Neural progenitor cell (in vitro differentiated cells): ENCODE measurements around the gene OR2AE1.

DNA sequence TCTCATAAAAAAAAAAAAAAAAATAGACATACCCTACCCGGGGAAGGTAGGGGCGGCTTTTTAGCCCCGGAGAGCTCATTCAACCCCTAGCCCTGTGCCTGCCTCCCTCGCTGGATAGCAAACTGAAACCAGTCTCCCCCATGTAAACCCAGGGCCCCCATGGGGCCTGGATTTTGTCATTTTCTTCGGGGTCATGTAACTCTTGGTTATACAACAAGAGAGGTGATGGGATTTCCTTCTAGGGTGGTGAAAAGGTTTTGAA is 18.8 kb upstream of the BAIAP2L1 start:
- RAMPAGE, long total RNA, result no peak

- RAMPAGE, long total RNA, result no peak
Measured at GRCh38 chr7:98816116-98816775, 53.6 kb downstream of the TMEM130 start.

DNA sequence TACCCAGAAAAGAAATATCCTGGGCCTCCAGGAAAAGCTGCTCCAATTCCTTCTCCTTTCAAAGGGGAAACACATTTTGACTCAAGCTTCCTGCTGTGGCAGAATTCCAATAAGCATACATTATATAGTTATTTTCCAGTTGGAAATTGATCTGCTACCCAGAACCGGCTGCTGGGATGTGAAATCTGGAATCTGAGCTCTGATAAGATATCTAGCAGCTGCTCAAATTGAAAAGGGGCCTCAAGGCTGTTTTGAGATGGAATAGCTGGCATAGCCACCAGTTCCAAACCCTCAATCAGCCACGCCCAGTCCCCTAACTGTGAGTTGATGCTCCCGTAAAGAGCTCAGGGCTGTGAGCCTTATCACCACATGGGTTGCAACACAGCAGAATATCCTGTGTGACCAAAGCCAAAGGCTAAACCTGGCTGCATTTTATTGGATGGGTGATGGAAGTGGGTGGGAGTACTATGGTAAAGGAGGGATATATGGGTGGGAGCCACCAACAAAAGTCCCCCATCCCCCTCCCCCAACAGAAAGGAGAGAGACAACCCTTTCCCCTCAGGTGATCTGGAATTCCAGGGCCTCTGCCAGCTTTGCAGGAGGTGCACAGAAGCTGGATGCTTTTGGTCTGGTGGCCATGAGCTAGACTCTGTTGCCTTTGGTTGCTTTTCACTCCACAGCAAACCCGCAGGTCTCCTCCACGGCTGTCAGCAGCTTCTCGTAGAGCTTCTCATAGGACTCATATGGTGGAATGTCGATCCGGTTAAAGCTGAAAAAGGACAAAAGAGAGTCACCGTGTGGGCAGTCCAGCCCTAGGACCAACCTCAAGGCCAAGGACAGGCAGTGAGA is 113.8 kb downstream of the SMURF1 start:
- RAMPAGE, long total RNA, result no peak

DNA sequence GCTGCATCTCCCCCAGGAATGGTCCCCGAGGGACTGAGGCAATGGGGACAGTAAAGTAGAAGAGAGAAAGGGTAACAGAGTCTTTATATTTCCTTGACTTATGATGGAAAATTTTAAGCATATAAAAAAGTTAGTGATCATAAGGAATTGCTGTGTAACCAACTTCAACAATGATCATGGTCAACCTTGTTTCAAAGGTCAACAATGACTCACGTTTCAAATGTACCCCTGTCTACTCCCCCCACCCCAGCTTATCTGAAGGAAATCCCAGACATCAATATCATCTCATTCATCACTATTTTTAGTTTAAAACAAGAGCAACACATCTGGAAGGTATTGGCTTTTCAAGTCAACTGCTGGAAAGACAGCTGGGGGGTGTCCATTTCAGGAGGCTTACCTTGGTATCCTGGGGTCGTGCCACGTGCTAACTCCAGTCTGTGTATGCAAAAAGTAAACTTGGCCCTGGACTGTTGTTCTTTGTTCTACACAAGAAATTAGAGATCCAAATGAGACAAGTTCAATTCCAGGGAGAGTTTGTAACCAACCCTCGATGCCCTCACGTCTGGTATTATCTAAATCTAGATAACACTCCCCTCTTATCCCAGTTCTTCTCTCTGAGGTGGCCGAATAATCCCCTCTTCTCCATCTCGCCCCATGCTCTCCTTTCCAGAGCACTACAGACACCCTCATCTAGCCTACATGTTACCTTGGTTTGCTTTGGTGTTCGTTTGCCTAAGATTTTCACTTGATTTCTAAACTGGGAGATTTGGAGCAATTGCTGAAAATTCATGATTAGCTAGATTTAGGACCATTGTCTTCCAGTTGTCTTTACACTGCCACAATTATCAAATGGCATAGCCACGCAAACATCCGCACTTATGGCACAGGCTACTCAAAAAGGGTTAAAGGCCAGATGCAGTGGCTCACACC is 92.7 kb downstream of the SMURF1 start:
- RAMPAGE, long total RNA, result no peak

- RAMPAGE, long total RNA, result no peak
Measured at GRCh38 chr7:99103731-99104327, 40.1 kb downstream of the SMURF1 start.

GRCh38 chr7:99121495-99121985 is 22.4 kb downstream of the SMURF1 start:
- RAMPAGE, long total RNA, result no peak

- RAMPAGE, long total RNA, result no peak
Measured at GRCh38 chr7:99126642-99127351, 17.1 kb downstream of the SMURF1 start.

DNA sequence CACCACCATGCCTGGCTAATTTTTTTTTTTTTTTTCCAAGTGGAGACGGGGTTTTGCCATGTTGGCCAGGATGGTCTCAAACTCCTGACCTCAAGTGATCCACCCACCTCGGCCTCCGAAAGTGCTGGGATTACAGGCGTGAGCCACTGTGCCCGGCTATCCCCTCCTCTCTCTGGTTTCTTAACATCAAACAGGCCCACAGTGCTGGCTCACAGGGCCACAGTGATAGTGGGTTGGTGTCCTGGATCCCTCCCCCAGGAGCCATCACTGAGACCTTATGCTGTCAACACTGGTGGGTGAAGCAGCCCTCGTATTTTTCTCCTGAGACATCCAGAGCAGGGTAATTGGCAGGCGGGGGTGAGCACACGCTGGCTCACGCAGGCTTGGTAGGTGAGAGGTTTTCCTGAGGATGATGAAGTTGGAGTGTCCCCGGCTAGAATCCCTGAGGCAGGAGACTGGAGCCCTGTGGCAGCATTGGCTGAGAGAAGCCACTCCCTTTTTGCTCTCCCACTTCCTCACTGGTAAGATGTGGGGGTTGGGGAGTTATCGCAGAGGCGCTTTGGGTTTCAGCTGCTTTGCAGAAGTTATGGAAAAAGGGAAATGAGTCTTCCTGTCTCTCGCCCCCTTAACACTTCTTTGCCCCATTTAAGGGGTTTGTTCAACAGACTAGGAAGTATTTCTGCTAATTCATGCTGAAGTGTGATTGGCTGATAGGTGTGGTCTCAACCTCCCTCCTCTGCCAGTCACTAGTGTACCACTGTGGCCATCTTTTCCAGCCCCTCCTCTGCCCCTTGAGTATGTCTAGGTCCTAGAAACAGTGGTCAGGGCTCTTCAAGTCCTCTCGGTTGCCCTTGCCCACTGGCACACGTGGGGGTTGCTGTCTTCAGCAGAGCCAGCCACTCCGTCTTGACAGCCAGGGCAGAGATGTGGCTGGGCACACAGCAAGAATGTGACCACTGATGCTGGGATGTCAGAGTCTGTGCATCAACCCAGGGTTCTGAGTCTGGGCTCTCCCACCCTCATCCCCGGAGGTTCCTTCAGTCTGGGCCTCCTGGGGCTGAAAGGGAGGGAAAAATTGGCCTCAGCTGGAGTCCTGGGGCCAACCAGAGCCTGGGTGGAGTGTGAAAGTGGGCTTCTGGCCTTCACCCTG is 5.6 kb downstream of the ARPC1B start:
- RAMPAGE, long total RNA, result no peak

- RAMPAGE, long total RNA, result no peak
Measured at GRCh38 chr7:99394166-99394815, 14.1 kb downstream of the PDAP1 start.

DNA sequence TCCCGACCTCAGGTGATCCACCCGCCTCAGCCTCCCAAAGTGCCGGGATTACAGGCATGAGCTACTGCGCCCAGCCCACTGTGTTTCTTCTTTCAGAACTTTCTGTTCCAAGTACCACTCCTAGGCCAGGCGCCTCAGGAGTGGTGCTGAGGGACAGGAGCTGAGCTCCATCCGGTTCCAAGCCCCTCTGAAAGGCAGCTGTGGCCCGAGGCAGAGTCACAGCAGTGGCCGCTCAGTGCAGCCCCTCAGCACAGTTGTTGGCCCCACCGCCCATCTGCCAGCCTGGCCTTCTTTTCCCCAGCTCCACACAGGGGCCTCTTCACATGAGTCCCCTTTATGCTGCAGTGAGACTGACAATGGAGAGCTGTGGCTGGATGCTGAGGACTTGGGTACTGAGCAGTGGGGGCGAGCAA is 9.4 kb downstream of the BUD31 start:
- RAMPAGE, long total RNA, result no peak

GRCh38 chr7:99473151-99473782 is 577 bp downstream of the ZNF789 start:
- RAMPAGE, long total RNA, result no peak

GRCh38 chr7:99653567-99654217 is 26.1 kb downstream of the CYP3A5 start:
- RAMPAGE, long total RNA, result no peak

- RAMPAGE, long total RNA, result no peak
Measured at GRCh38 chr7:99658419-99659324, 21.1 kb downstream of the CYP3A5 start.

GRCh38 chr7:99772405-99773163 is 11.4 kb downstream of the CYP3A4 start:
- RAMPAGE, long total RNA, result no peak

DNA sequence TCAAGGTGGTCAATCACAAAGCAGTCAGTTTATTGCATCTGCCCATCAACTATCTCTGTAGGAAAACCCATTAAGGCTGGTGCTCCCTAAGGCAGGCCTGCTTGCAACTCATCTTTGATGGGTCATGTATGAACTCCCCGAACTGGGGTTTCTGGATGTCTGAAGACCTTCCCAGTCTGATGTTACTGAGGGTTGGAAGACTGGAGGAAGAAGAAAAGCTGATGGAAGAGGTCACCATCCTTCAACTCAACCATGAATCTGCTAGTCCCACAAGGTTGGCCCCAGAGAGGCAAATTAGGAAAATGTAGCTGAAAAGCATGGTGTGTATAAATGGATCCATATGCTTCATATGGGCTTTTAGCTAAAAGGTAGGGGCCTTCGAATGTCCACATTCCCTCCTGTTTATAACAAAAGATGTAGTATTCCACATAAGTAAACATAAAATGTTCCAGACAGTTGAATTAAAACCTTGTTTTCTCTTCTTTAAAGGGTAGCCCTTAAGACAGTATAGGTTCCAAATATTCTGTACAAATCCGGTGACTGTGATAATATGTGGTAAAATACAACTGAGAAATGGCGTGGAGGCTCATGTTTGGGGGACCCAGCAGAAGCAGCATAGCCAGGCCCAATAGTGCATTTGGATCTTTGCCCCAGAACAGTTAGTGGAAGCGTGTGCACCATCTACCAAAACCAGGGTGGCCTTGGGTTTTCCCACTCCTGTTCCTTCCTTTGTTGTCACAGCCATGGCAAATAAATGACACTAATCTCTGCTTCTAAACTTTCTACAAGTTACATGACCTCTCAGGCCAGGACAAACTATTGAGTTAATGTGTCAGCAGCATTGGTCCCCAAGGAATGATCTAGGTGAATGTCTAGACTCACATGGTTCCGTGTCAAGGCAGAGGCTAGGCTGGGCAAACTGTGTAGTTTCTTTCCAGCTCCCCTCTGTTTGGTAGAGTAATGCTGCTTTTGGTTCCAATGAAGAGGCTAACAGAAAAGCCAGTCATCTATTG is 2.3 kb downstream of the CYP3A4 start:
- RAMPAGE, long total RNA, result no peak

- RAMPAGE, long total RNA, result no peak
Measured at GRCh38 chr7:99786826-99787126, 2.8 kb upstream of the CYP3A4 start.

GRCh38 chr7:99876747-99877363 is at the start of gene OR2AE1:
Gene OR2AE1, minus strand, starts transcription at chr7:99877033.
- RAMPAGE, long total RNA, result no peak

DNA sequence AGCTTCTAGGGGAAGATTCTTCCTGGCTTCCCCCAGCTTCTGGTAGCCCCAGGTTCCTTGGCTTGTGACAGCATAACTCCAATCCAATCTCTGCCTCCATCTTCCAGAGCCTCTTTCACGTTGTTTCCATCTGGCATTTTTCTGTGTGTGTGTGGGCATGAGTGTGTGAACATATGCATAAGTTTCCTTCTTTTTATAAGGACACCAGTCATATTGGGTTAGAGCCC is 12.9 kb upstream of the OR2AE1 start:
- RAMPAGE, long total RNA, result no peak

- RAMPAGE, long total RNA, result no peak
Measured at GRCh38 chr7:99902466-99903723, 16.4 kb downstream of the TRIM4 start.

GRCh38 chr7:99918585-99918777 is 849 bp downstream of the TRIM4 start:
- RAMPAGE, long total RNA, result no peak